ENCODE data around the genes OR2K2 and DNAJC25.

DNA sequence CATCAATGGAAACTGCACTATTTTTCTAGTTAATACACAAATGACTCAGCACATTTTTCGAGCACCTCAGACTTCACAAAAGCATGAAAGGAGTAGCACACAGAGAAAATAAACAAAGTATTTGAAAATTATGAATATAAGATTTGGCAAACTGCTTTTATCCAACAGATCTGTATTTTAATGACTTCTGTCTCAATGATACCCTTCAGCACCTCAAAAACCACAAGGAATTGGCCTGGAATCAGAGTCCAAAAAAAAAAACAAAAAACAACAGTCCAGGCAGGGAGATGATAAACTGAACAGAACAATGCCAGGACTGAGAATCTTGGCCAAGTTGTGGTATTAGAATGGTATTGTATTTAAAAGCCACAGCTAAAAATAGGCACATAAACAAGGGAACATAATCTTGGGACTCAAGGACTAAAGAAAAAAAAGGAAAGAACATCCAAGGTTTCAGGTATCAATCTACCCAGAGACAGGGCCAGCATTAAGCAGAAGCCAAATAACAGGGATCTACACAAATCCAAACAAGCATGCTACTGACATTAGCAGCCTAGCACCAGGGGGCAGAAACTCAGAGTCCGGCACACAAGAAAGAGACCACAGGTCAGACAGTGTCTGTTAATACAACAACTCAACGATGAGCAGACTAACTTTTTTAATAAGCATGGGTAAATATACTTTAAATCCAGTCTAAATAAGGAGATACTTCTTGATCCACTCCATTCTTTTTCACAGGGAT, 21.3 kb downstream of the TMEM245 start:
- RRBS: no CpG with 5 or more reads among the region's 3 CpGs

GRCh38 chr9:109318835-109319881, 1.7 kb downstream of the EPB41L4B start:
- RRBS: 14% methylated on average over 30 of the region's 56 CpGs

DNA sequence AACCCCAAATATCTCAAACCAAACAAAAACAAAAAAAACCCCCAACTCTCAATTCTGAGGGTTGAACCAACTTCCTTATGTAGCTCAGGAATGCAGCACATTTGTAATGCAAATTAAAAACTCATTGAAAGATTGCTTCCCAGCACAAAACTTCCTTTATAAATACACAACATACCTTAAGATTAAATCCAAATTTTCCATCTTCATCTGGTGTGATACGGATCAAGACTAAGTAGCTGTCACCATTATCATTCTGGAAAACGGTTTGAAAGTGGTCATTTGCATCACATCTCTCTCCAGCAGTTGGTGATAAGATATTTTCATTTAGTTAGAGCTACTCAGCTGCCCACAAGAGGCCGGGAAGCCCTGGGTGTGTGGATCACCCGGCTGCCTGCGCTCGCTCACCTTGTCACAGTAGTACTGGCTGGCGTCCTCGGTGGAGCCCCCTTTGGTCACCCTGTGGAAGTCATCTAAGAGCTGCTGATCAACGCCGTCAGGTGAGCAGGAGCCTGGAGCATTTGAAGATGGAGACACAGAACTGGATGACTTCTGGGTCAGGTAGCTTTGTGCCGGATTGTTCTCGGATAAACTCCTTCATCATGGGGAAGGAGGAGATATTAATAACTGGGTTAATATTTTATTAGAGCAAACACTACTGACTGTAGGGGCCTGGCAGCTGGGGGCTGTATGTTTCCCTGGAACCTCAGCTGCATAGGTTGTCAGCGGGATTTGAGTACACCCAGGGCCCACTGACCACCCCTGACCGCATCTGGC, 88.1 kb downstream of the PTPN3 start:
- RRBS: no CpG with 5 or more reads among the region's 14 CpGs

DNA sequence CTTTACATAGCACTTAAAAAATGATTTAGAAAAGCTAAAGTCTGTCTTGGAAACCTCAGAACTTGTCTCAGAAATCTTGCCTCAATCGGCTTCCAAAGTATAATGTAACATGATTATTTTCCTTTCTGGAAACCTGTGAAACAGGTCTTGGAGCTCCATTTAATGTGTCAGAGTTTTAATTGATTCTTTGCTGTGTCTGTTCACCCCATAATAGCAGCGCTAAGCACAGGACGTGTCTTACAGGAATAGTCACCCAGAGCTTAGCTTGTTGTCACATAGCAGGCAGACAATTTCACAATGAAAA, 40.2 kb upstream of the PTPN3 start:
- RRBS: no CpG with 5 or more reads among the region's 3 CpGs

DNA sequence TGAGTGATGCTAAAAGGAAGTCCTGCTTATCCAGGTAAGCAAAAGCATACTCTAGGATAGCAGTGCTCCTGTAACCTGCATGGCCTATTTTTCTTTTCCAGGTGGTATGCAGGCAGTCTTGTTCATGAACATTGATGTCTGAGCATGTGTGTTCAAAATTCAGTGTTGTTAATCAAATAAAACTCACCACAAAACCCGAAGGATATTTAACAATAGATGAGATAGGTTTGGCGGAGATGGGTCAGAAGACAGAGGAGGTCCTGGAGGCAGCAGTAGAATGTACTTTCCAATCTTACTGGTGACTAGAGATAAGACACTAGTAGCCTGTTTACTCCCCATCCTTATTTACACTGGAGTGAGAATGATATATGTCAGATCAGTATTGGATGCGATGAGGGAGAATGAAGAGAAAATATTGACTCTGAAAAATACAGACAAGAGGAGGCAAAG, 10.9 kb downstream of the PALM2AKAP2 start:
- RRBS: no CpG with 5 or more reads among the region's 3 CpGs

GRCh38 chr9:109910527-109910986, 130.6 kb downstream of the PALM2AKAP2 start:
- RRBS: no CpG with 5 or more reads among the region's 8 CpGs

- RRBS: no CpG with 5 or more reads among the region's 12 CpGs
These were observed 93.2 kb downstream of the C9orf152 start for GRCh38 chr9:110114644-110115320.

GRCh38 chr9:110125145-110126078, 82.5 kb downstream of the C9orf152 start:
- RRBS: 6% methylated on average over 3 of the region's 22 CpGs

GRCh38 chr9:110127155-110127857, 80.7 kb downstream of the C9orf152 start:
- RRBS: 11% methylated on average over 7 of the region's 20 CpGs

GRCh38 chr9:110283762-110284809, 27.8 kb upstream of the TXN start:
- RRBS: no CpG with 5 or more reads among the region's 7 CpGs

DNA sequence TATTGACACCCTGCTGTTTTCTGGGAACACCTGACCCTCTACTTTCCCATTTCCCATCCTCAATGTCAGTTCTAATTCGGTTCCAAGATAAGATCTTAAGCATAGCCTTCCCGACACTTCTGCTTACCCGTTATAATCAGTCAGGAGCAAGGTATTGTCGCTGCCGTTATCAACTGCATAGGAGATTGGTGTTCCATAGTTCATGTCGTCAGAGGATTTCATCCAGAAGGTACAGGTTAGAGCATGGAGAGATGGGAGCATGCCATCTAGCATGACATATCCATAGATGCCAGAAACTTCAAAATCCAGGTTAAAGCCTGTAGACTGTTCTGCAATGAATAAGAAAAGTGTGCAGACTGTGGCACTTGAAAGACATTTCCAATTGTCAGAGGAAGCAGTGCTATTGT, 108.0 kb upstream of the TXNDC8 start:
- RRBS: no CpG with 5 or more reads among the region's 6 CpGs

- RRBS: no CpG with 5 or more reads among the region's 3 CpGs
These were observed 129.1 kb downstream of the LPAR1 start for GRCh38 chr9:110909130-110909523.

- RRBS: no CpG with 5 or more reads among the region's 12 CpGs
These were observed 1.2 kb upstream of the LPAR1 start for GRCh38 chr9:111039523-111039819.

DNA sequence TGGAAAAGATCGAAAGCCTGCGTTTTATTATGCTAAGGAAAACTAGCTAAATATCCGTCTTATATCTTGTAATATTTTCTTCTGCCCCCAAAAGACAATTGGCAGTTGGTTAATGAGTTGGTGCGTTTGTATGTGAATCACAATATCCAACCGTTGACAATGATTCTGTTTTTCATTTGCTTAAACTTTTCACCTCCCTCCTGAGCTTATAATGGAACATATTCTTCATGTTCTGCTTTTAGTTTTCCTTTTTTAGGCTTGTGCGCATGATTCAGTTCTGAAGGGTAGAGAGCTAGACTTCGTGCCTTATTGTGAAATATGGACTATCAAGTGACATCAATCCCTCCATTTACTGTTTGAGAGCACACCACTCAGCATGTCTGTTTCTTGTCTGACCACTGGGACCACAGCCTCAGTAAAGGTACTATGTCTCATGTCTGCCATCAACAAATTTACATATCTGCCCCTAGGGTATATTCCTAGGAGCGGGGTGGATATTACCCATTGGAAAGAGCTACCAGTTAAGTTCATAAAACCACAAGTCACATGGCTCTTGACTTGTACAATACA, 30.5 kb upstream of the LPAR1 start:
- RRBS: no CpG with 5 or more reads among the region's 8 CpGs

- RRBS: no CpG with 5 or more reads among the region's 4 CpGs
These were observed at the start of gene OR2K2 for GRCh38 chr9:111330132-111330425. TSS of gene OR2K2 (minus strand) at chr9:111330224.

DNA sequence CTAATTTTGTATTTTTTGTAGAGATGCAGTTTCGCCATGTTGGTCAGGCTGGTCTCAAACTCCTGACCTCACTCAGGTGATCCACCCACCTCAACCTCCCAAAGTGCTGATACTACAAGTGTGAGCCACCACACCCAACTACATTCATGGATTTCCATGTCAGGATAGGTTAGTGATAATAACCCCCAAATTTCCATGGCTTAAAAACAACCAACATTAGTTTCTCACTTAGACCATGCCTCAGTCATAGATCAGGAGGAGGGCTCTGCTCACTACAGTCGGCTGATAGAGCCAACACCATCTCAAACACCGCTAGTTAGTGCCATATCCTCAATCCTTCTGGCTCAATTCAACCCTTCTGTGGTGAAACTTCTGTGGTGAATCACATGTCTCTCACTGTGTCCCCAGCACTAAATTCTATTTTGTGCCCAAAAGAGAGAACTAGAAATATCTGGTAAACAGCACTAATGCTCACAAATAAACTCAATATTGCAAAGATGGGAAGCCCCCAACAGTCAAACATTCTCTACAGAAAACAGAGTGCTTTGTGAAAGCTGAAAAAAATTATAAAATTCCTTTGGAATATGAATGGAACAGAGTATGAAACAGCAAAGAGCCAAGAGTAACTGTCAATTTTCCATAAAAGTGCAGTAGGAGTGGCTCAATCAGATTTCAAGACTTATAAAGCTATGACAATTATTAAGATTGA, 21.1 kb downstream of the ECPAS start:
- RRBS: no CpG with 5 or more reads among the region's 3 CpGs

- RRBS: no CpG with 5 or more reads among the region's 12 CpGs
These were observed 29.3 kb downstream of the PTGR1 start for GRCh38 chr9:111569989-111570636.

GRCh38 chr9:111630997-111632133, at the start of gene DNAJC25:
TSS of gene DNAJC25 (plus strand) at chr9:111631334.
- RRBS: 2% methylated on average over 17 of the region's 98 CpGs

- RRBS: no CpG with 5 or more reads among the region's 11 CpGs
These were observed 4.6 kb downstream of the UGCG start for GRCh38 chr9:111901005-111901754.

GRCh38 chr9:111974200-111975024, 77.8 kb downstream of the UGCG start:
- RRBS: no CpG with 5 or more reads among the region's 10 CpGs